Psoas muscle (tissue), 2 donors: ENCODE results near the gene UBL3.

- PRO-cap, 2 experiments: no peak in any of the 2 experiments
Measured at GRCh38 chr13:27625107-27625425, 3.4 kb downstream of the POLR1D start.

GRCh38 chr13:27868784-27869137, 51.0 kb upstream of the PDX1 start:
- PRO-cap, 2 experiments: no peak in any of the 2 experiments

DNA sequence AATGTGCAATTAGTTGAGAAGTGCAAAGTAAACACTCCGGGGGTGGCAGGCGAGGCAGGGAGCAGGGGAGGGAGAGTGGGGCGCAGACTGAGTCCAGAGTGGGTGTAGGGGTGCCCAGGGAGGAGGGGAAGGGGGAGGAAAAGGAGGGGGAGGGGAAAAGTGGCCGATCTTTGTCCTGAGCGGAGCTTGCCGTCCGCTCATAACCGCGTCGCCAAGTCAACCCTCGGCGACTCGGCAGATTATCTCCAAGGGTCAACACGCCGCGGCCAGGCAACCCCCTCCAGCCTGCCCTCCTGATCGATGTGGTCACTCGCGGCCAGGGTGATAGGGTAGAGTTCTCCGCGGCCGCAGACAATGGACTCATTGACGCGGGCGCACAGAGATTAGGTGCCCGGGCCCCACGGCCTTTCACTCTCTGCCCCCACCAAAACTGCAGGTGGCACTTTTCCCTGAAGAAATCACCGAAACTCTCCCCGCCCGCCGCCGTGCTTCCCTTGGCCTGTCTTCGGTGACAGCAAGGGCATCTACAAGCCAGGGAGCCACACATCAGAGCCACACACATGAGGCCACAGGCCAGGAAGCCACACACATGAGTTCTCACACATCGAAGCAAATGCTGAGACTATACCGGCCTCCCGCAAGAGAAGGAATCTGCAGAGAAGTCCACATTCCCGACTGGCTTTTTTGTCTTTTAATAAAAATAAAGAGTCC, 1.7 kb upstream of the PDX1 start:
- PRO-cap, 2 experiments: no peak in any of the 2 experiments

GRCh38 chr13:27920867-27921808, 1.3 kb downstream of the PDX1 start:
- PRO-cap, 2 experiments: no peak in any of the 2 experiments

GRCh38 chr13:27968632-27969082, 458 bp downstream of the CDX2 start:
- PRO-cap, 2 experiments: no peak in any of the 2 experiments

GRCh38 chr13:28138679-28139527, 558 bp downstream of the PAN3 start:
- PRO-cap, 2 experiments: peak in 2 of 2 experiments; most common plus-strand start chr13:28139136 (in 1); most common minus-strand start chr13:28139212 (in 2)

GRCh38 chr13:28277124-28277645, 138.8 kb downstream of the PAN3 start:
- PRO-cap, 2 experiments: no peak in any of the 2 experiments

DNA sequence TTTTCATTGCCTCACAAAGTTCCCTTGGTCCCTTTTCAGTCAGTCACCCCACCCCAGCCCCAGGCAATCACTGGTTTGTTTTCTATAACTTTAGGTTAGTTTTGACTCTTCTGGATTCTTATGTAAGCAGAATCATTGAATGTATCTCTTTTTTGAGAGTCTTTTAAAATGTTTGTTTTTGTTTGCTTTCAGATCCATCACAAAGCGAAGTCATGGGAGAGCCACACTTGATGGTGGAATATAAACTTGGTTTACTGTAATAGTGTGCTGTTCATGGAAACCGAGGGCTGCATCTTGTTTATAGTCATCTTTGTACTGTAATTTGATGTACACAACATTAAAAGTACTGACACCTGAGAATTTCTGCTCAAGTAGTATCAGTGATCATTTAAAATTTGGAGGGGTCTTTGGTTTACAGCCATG, 18.9 kb downstream of the POMP start:
- PRO-cap, 2 experiments: no peak in any of the 2 experiments

- PRO-cap, 2 experiments: no peak in any of the 2 experiments
Measured at GRCh38 chr13:28719953-28720388, 1.2 kb upstream of the SLC46A3 start.

DNA sequence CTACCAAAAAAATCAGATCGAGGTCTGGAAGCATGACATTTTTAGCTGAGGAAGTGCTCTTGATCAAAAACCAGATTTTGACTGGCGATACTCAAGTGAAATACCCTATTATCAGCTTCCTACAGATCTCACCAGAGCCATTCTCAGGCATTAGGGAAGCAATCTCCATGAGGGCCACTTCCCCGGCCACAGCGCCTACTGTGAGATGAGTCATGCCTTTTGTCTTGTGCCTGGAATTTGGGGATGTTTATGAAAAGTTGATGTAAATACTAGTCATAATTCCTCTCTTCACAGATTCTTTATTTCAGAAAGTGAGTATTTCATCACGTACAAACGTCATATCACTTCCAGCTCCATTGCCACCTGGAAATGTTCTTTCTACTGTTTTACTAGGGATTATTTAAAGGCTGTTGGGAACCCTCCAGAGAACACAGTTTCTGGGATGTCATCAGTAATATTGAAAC, 25.3 kb upstream of the SLC46A3 start:
- PRO-cap, 2 experiments: no peak in any of the 2 experiments

GRCh38 chr13:29126147-29126604, 306.0 kb downstream of the MTUS2 start:
- PRO-cap, 2 experiments: no peak in any of the 2 experiments

DNA sequence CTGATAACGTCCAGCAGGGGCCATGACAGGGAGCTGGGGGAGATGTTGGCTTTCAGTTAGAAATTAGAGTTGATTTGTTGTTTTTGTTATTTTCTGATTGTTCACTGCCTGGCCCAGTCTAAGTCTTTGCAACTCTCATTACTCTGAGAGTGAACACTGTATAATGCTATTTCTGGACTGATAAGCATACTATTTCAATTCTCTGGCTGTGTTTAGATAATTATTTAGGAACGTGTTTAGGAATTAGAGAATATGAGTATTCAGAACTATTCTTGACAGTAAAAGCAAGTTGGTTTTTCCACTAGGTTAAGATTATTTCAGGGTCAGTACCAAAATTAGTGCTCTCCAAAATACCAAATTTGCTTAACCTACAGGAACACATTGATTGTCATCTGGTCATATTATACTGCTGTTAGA, 158.4 kb downstream of the SLC7A1 start:
- PRO-cap, 2 experiments: no peak in any of the 2 experiments

DNA sequence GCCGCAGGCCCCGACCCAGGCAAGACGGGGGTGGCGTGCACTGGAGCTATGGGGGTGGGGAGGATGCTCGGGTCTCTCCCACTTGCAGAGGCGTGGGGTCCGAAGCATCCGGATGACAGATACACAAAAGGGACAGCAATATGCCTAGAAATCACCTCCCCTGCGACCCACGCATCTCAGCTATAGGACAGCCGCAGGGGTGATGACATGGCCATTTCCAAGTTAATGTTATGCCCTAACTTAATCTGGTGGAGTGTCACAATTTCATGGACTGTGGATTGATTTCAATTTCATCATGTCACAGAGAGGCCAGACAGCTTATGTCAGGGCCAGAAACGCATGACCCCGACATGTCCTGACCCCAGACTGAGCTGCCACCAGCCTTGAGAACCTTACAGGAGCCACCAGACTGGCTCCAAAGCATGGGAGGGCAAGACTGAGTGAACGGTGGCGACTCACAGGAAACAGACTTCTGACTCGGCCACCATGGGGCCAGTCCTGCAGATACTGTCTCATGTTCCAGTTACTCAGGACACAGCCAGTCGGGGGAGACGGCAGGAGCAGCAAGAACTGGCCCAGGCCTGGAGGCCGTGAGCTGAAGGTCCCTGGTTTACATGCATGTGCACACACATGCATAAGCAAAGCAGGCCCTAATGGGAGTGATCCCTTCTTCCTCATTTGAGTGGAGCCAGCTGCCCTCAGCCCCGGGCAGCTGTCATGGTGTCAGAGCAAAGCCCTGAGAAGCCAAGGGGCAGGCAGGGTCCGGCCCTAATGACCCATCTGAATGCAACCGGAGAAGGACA, 82.2 kb downstream of the SLC7A1 start:
- PRO-cap, 2 experiments: no peak in any of the 2 experiments

DNA sequence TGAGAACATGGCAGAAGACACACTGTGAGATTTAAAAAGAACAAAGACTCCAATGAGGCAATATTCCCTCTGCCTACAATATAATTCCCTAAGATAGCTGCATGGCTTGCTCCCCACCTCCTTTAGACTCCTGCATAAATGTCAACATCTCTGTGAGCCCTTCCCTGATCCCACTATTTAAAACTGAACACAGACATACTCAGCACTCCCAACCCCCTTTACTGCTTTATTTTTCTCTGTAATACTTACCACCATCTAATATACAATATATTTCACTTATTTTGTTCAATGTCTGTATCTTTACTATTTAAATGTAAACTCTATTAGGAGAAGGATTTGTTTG, 17.0 kb downstream of the UBL3 start:
- PRO-cap, 2 experiments: no peak in any of the 2 experiments

DNA sequence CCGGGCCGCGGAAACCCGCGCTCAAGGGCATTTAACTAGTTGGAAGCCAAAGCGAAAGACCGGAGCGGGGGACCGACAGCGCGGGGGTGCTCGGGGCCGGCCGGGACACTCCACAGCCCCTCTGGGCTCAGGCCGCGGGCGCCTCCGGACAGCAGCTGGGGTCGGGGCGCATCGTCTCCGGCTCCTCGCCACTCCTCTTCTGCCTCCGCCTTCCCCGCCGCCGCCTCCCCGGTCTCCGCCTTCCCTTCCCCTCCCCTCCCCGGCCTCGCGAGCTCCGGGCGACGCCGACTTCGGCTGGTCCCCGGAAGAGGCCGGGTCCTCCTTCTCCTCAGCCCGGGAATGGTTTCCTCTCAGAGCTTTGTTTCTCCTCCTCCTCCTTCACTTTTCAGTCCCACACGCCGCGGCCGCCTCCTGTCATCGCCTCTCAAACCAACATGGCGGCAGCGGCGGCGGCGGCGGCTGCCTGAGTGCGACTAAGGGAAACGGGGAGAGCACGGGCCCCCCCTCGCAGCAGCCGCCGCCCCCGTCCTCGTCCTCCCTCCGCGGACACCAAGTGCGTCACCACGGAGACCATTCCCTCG, at the start of gene UBL3:
Gene UBL3, minus strand, starts transcription at position 475 of the 581 bp plus-strand sequence.
- PRO-cap, 2 experiments: peak in 2 of 2 experiments; most common plus-strand start position 57 of the sequence (in 1); most common minus-strand start position 201 of the sequence (in 2)

DNA sequence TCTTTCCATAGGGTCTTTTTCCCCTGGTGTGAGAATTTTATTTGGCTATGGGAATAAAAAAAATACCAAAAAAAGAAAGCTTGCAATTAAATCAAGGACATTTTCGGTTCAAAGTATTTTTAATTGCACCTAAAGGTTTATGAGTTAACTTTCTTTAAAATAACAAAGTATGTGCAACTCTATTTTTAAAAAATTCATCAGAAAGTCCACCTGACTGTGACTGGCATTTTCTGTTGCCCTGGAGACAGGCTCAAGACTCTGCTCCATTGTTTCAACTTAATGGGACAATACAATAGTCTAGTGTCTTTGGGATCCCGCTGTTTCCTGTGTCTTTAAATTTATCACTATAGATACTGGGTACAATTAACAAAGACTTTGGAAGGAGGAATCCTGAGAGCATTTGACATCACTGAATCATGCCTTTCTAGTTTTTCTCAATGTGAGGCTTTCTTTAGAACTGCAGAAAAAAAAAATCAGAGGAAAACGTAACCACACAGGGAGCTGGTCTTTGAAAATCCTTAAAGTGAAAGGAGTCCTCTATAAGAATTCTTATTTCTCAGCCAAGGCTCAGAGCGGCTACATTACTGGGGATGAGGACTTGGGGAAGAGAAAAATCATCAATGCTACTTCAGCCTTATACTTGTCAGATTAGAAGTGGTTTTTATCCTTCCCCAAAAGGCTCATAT, 34.2 kb upstream of the UBL3 start:
- PRO-cap, 2 experiments: no peak in any of the 2 experiments

DNA sequence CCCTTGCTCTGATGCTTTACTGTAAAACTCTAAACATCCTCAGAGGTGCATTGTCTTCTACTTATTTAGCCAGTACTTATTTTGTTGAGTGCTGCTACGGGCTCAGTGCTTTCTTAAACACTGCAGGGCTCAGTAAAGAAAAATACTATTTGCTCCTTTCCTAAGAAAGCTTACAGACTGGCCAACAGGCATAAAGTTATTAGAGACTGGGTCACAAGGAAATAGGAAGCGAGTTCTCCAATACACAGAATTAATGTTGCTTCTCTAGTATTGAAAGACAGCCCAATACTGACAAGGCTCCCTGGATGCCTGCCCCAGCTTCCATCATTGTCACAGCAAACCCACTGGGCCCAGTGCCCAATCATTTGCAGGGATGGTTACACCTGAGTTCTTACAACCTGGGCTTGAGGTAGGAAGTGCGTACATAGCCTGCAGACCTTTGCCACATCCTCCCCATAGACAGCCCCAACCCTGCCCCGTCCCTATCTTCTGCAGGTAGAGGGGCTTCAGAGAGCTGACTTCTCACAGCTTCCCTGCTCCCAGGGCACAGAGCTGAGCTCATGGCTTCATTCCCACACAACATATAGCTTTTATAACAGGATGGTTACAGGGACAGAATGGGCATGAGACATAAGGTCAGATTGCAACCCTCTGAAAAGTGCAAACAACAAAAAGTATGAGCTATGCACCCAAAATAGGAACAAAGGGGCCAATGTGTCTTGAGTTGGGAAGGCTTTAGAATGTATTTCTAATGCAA, 108.0 kb upstream of the UBL3 start:
- PRO-cap, 2 experiments: no peak in any of the 2 experiments

GRCh38 chr13:29999409-30000098, 149.1 kb upstream of the UBL3 start:
- PRO-cap, 2 experiments: no peak in any of the 2 experiments

DNA sequence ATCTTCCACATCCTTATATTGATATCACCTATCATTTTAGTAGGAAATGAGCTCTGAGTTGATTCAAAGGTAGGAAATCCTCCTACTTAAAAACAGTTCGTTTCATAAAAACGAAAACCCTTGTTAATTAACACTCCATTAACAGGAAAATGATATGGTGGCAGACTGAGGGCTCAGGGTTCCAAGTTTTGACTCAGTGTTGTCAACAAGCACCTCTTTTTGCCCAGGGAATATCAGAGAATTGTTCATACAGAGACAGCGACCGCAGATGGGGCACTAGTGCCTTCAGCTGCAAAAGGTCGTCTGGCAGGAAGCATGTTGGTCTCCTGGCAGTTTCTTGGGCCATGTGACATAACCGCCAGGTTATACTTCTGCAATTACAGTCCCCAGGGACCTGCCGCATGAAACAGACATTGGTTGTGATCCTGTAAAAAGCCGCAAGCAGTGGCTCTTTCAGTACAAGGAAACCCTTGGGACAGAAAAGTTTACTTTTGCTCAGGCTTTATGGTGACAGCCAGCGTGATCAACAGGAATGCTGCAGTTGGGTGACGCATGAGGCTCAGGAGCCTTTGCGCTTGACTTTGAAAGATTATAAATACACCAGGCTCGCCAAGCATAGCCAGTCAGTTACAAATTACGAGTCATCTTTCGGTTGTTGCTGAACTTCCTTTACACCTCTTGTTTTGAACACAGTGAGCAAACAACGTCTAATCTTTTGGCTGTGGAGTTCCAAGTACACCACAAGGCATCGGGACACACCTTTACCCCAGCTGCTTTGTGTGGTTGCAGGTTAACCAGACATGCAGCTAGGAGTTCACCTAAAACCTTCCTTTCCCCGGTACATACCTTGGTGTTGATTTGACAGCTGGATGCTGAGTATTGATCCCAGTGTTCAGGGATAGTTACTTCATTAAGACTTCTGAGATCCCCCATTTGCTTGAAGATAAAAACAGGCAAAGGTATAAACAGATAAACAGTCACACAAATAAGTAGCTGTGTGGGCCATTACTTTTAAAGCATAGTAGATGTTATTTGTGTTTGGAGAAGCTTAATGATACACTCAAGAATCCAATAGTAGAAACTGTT, 50.5 kb upstream of the UBE2L5 start:
- PRO-cap, 2 experiments: no peak in any of the 2 experiments

DNA sequence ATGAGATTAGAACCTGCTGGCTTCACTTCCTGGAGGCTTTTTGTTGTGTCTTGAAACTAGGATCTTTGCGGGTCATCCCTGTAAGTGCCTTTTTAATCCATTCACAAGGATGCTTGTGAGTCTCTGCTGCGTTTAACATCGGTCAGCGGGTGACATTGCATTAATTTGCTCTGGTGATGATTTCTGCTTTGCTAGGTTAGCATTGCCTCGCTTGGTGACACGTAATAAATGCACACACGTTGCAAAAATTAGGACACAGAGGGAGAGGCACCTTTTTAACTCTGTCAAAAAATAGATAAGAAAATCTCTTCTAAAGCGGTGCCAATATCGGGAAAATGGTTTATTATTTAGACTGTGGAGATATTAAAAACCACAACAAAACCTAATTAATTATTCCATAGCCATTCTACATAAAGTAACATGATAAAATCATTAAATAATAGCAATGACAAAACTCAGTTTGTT, 337 bp downstream of the UBE2L5 start:
- PRO-cap, 2 experiments: no peak in any of the 2 experiments